HTERT-HM (cell line): ENCODE measurements around a stretch of chr3.

GRCh38 chr3:100491774-100492352 lies 556 bp upstream of the TMEM45A start:
- RRBS = 3% methylated on average over 1 of the region's 19 CpGs

- RRBS = no CpG with 5 or more reads among the region's 7 CpGs
Observed at GRCh38 chr3:100590486-100590926, 18.9 kb upstream of the ADGRG7 start.

DNA sequence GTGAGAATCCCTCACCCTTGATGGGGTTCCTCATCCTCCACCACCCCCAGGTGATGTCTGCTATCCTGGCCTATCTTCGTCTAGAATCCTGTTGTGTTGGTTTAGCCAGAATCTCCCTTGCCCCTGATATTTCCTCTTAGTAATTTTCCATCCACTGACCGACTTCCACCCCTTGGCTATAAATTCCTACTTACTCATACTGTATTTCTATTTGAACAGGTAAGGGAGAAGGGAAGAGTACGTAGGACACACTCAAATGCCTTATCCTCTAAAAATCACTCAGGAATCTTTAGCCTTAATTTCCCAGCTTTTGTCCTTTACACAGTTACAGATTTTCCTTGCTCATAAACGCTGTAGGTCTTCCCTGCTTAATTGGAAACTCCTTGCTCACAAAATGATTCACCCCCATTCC lies 643 bp upstream of the TFG start:
- RRBS = no CpG with 5 or more reads among the region's 4 CpGs

DNA sequence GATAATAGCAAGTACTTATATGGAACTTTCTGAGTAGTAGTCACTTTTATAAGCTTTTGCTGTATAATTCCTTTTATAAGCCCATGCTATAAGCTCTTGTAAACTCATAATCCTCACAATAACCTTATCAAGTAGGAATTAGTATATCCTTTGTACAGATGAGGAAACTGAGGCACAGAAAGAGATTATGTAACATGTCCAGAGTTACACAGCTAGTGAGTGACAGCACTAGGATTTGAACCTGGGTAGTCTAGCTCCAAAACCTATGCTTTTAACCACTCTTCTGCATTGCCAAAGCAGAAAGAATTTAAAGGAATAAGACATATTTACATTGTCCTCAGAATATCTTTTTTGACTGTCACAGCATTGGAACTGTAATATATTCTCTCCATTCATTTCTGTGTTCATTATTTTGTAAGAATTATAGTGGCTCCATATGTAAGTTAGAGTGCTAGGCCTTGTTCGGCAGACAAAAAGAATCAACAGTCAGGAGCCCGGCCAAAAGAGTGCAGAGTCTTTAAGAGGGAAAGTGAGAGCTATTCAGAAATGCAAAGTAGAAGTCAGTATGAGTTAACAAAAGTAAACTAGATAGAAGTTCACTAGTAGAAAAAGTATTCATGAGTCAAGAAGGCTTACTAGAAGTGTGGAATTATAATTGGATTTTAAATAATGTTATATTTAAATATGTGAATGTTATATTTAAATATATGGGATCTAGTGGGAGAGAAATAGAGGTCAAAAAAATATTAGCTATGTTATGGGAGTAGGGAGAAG lies 26.2 kb downstream of the TFG start:
- RRBS = no CpG with 5 or more reads among the region's 2 CpGs

- RRBS = no CpG with 5 or more reads among the region's 3 CpGs
Observed at GRCh38 chr3:100737874-100738390, 28.6 kb downstream of the TFG start.

GRCh38 chr3:100929020-100929462 lies 64.2 kb downstream of the ABI3BP start:
- RRBS = no CpG with 5 or more reads among the region's 4 CpGs

DNA sequence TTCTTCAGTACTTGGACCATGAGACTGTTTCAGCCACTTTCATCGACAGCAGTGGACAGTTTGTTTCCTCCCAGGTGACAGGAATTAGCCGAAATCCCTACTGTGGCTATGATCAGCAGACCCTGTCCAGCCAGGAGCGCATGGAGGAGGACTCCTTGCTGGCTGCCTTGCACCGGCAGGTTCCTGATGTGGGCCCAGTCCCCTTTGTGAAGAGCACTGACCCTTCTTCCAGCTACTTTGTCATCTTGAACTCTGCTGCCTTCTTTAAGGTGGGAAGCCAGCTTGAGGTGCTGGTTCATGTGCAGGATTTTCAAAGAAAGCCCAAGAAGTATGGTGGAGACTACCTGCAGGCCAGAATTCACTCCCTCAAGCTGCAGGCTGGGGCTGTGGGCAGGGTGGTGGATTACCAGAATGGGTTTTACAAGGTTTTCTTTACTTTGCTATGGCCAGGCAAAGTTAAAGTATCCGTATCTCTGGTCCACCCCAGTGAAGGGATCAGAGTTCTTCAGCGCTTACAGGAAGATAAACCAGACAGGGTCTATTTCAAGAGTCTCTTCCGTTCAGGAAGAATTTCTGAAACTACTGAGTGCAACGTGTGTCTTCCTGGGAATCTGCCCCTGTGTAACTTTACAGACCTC lies 22.3 kb downstream of the NXPE3 start:
- RRBS = no CpG with 5 or more reads among the region's 8 CpGs

- RRBS = no CpG with 5 or more reads among the region's 5 CpGs
Observed at GRCh38 chr3:101828355-101828989, 20.8 kb upstream of the NFKBIZ start.

DNA sequence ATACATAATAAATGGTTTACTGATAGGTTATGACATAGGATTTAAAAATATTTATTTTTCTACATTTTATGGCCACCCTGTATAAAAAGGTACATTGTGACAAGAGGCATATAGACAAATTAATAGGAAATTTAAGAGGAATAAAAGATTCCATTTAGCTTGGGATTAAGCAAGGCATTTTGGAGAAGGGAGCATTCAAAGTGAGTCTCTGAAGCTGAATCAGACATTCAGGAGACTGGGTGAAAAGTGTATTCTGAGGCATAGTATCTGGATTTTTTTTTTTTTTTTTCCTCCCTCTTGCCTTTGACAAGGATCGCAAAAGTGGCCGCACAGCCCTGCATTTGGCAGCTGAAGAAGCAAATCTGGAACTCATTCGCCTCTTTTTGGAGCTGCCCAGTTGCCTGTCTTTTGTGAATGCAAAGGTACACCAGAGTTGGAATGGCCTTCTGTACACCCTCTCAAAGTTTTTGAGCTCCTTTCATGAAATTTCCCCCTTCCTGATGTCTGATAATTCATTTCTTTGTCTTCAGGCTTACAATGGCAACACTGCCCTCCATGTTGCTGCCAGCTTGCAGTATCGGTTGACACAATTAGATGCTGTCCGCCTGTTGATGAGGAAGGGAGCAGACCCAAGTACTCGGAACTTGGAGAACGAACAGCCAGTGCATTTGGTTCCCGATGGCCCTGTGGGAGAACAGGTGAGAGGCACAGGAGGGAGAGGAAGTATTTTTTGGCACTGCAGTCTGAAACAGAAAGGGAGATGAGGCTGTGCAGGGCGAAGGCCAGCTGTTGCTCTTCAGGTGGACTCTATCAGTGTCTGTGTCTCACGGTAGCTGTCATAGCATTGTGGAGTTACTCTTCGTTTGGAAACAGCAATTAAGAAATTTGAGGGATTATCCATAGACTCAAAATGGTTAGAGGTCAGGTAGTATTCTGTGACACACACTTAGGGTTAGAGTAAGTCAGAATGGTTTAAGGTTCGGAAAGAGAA lies 7.7 kb downstream of the NFKBIZ start:
- RRBS = no CpG with 5 or more reads among the region's 12 CpGs

GRCh38 chr3:102180216-102180662 lies 254.6 kb upstream of the ZPLD1 start:
- RRBS = no CpG with 5 or more reads among the region's 8 CpGs

DNA sequence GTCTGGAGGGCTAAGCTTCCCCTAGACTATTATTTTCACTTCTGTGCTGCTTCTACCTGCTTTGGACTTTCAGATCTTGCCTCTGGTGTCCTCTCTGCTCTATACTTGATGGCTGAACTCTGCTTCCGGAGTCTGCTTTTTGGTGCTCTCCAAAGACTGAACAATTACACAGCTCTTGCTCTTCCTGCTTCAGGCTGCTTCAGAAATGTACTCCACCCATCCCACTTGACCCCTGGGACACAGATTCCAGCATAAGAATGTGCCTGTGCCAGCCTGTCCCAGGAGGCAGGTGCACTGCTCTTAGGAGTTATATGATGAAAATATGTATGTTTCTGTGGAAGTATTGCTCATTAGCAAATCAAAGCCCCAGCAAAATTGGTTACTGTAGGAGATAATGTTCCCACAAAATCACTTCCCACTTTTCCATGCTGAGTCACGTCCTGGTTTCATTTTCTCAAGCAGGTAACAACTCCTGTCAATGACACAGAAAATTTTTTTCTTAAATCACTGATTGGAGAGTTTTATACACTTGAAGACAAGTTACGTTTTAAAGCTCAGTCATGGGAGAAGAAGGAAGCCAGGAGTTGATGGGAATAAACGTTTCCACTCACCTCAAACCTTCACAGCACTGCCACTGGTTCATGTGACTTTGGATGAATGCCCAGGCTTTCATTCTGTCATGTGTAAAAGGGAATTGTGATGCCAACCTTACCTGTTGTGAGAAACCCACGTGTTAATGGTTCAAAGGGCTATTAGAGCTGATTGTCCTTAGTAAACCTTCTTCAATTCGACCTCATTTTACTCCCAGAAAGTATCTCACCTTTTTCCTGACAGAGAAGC lies 239.4 kb upstream of the ZPLD1 start:
- RRBS = no CpG with 5 or more reads among the region's 6 CpGs

- RRBS = no CpG with 5 or more reads among the region's 2 CpGs
Observed at GRCh38 chr3:104132956-104133403, 1233.7 kb upstream of the ALCAM start.

DNA sequence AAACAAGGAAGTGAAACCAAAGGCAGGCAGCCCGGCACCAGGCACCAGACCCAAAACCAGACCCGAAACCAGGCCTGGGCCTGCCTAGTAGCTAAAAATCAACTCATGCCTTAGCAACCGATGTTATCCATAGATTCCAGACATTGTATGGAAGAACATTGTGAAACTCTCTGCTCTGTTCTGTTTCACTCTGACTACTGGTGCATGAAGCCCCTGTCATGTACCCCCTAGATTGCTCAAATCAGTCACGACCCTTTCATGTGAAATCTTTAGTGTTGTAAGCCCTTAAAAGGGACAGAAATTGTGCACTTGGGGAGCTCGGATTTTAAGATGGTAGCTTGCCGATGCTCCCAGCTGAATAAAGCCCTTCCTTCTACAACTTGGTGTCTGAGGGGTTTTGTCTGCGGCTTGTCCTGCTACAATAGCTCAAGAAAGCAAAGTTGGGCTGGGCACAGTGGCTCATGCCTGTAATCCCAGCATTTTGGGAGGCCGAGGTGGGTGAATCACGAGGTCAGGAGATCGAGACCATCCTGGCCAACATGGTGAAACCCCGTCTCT lies 844.6 kb upstream of the ALCAM start:
- RRBS = no CpG with 5 or more reads among the region's 11 CpGs

DNA sequence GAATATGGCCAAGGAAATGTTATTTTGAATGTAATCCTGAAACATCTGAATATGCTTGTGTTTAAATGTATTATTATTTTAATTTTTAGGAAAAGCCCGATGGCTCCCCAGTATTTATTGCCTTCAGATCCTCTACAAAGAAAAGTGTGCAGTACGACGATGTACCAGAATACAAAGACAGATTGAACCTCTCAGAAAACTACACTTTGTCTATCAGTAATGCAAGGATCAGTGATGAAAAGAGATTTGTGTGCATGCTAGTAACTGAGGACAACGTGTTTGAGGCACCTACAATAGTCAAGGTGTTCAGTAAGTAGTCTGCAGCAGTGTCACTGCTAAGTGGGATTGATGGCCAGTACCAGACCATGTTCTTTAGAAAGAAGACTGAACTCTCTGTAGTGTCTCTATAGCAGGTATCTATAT lies 157.5 kb downstream of the ALCAM start:
- RRBS = no CpG with 5 or more reads among the region's 4 CpGs

GRCh38 chr3:105534259-105534928 lies 167.7 kb downstream of the ALCAM start:
- RRBS = no CpG with 5 or more reads among the region's 6 CpGs

DNA sequence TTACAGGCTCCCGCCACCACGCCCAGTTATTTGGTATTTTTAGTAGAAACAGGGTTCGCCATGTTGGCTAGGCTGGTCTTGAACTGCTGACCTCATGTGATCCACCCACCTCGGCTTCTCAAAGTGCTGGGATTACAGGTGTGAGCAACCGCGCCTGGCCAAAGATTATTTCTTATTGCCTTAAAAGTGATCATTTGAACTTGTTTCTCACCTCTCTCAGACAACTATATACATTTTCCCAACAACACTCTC lies 142.9 kb downstream of the CBLB start:
- RRBS = no CpG with 5 or more reads among the region's 6 CpGs

DNA sequence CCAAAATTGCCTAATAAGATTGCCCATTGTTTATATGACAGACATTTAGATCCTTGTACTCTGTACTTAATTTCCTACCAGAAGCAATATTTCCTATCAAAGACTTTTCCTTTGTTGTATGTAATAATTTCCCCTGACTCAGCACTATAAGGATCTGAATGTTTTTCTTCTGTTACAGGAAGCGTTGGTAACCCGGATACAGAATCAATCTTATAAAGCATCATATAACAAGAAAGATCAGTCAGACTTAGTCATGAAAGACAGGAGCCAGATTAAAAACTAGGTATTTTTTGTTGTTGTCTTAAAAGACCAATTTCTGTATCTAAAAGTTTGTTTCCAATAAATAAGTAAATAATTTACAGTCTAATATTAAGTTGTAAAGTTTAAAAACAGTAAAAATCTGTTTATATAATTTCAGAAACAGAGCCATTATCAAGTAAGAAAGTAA lies 38.5 kb downstream of the CBLB start:
- RRBS = no CpG with 5 or more reads among the region's 2 CpGs

DNA sequence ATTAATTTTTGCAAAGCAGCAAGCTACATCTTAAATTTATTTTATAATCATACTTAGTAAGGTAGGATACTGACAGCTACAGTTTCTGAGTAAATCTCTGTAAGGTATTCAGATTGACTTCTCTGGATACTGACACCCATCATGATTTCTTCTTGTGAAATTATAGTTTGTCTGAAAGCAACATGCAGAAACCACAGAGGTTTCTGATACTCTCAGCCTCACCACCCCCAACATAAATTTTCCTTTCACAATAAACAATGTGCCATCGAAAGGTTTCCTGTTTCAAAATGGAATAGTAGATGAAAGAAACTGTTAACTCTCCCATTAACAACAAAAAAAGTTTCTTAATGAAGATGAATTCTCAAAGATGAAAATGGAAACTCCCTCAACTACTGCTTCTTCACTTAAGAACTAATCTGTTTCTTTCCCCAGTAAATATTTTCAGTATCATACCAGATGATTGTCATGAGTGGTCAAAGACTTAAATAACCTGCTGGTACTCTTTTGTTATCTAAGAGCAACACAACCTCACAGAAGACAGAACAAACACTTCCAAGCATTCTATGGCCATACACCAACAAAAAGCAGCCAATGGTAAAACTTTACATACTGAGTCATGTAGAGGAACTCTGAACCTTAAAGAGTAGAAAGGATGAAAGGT lies 2.1 kb downstream of the CBLB start:
- RRBS = no CpG with 5 or more reads among the region's 1 CpG

DNA sequence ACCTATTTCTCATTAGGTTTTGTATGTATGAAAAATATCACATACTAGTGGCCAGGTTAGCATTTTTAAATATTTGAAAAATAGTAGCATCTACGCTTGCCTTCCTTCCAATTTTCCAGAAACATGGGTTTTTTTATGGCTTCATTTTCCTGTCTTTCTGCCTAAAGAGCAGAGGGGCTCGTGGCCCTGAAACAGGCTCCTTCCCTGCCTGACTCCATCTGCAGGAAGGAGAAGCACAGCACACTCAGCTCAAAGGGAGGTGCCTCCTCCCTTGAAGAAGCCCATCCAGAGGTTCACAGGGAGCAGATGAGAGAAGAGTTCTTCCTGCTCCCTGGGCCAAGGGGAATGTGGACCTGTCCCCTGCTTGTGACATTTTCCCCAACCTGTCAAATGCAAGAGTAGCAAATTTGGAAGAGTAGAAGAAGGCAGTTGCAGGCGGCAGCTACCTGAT lies 55.7 kb downstream of the BBX start:
- RRBS = no CpG with 5 or more reads among the region's 3 CpGs

DNA sequence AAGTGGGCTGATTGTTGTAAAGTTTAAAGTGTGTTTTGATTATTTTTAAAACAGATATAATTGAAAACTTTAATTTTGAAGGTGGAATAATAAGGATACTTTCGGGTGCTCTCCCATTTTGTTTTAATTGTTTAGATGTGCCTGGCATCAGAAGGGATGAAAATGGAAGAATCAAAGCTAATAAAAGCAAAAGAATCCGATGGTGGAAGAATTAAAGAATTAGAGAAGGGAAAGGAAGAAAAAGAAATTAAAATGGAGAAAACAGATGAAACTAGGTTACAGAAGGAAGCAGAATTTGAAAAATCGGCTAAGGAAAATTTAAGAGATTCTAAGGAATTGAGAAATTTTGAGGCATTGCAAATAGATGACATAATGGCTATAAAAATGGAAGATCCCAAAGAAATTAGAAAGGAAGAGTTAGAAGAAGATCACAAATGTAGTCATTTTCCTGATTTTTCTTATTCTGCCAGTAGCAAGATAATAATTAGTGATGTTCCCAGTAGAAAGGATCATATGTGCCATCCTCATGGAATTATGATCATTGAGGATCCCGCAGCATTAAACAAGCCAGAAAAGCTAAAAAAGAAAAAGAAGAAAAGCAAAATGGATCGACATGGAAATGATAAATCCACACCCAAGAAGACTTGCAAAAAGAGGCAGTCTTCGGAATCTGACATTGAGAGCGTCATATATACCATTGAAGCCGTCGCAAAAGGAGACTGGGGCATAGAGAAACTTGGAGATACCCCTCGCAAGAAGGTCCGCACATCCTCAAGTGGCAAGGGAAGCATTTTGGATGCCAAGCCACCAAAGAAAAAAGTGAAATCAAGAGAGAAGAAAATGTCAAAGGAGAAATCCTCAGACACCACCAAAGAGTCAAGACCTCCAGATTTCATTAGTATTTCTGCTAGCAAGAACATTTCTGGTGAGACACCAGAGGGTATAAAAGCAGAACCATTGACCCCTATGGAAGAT lies 250.0 kb downstream of the BBX start:
- RRBS = no CpG with 5 or more reads among the region's 11 CpGs